ENCODE data around the gene CNIH3.

- RRBS, result no CpG with 5 or more reads among the region's 13 CpGs
Measured at GRCh38 chr1:223887777-223888684, 42.3 kb upstream of the TP53BP2 start.

DNA sequence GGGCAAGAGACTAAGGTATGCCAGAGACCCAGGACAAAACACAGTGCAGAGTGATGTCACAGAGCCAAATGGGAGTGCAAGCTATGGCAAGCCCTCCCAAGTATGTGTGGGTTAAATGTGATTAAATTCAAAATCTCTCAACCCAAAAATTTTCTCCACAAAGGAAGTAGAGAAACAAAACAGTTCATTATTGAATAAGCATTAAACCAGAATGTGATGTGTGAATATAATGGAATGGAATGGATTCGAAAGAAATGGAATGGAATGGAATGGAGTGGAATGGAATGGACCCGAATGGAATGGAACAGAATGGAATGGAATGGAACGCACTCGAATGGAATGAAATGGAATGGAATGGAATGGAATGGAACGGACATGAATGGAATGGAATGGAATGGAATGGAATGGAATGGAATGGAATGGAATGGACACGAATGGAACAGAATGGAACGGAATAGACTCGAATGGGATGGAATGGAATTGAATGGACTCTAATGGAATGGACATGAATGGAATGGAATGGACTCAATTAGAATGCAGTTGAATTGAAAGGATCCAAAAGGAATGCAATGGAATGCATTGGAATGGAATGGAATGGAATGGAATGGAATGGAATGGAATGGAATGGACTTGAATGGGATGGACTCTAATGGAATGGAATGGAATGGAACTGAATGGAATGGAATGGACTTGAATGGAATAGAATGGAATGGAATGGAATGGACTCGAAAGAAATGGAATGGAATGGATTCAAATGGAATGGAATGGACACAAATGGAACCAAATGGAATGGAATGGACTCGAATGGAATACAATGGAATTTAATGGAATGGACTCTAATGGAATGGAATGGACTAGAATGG is 102.2 kb upstream of the FBXO28 start:
- RRBS, result no CpG with 5 or more reads among the region's 10 CpGs

DNA sequence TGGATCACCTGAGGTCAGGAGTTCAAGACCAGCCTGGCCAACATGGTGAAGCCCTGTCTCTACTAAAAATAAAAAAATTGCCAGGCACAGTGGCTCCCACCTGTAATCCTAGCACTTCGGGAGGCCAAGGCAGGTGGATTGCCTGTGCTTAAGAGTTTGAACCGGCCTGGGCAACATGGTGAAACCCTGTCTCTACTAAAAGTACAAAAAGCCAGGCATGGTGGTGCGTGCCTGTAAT is 28.6 kb downstream of the FBXO28 start:
- RRBS, result no CpG with 5 or more reads among the region's 3 CpGs

DNA sequence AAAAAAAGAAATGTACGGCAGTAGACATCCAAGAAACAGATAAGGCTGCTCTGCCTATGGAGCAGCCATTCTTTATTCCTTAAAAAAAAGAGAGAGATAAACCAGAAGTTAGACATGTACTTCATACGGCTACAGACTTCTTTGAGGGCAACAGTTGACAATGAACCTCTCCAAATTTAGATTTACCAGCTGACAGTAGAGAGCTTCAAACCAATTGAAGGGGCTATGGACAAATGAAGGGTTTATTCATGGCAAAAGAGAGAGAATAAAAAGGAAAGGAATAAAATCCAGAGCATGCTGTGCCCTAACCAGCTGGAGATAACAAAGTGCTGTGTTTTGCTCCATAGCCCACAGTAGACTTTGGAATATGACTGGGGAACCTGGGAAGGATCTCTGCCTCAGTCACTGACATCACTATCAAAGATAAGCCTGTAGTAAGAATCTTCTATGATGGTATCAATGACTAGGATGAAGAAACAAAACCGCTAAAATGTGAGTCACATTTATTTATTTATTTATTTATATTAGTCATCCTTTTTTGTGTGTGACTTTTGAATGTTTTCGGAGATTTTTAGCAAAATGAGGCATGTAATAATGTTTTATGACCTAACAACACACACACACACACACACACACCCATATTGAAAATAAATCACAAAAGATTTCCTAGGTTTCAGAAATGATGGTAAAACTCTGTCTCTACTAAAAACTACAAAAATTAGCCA is 56.4 kb downstream of the NVL start:
- RRBS, result no CpG with 5 or more reads among the region's 4 CpGs

DNA sequence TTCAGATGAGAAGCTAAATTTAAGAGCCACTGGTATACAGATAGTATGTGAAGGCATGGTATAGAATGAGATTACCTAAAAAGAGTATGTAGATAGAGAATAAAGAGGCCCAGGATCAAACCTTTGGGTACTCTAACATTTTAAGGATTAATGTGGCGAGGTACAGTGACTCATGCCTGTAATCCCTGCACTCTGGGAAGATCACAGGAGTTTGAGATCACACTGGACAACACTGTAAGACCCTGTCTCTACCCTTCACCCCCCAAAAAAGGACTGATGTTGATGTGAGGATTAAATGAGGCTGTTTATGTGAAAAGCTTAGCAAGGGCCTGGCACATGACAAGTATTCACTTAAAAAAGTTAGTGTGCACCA is 10.8 kb downstream of the WDR26 start:
- RRBS, result no CpG with 5 or more reads among the region's 1 CpG

GRCh38 chr1:224438891-224439628 is 4.5 kb upstream of the WDR26 start:
- RRBS, result no CpG with 5 or more reads among the region's 9 CpGs

- RRBS, result 3% methylated on average over 39 of the region's 122 CpGs
Measured at GRCh38 chr1:224615682-224617032, at the start of gene CNIH3. TSS of gene CNIH3 (plus strand) at chr1:224616317.

DNA sequence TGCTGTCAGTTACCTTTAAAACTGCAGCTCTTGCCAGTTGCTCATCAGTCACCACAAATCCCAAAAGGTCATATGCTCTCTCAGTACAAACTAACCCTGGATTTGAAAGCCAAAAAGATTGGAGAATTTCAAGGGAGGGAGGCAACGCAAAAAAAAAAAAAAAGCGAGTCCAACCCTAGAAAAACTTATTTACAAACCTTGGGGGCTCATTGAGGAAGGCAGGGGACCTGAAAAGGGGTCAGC is 47.1 kb upstream of the DNAH14 start:
- RRBS, result no CpG with 5 or more reads among the region's 2 CpGs

- RRBS, result no CpG with 5 or more reads among the region's 18 CpGs
Measured at GRCh38 chr1:225449113-225449819, 21.4 kb upstream of the LBR start.

GRCh38 chr1:225466946-225468156 is 39.5 kb upstream of the LBR start:
- RRBS, result 100% methylated on average over 3 of the region's 32 CpGs

- RRBS, result no CpG with 5 or more reads among the region's 18 CpGs
Measured at GRCh38 chr1:225484009-225484508, 56.2 kb upstream of the LBR start.

GRCh38 chr1:225511705-225512308 is 84.0 kb upstream of the LBR start:
- RRBS, result no CpG with 5 or more reads among the region's 3 CpGs

- RRBS, result no CpG with 5 or more reads among the region's 6 CpGs
Measured at GRCh38 chr1:225547654-225548427, 105.1 kb downstream of the ENAH start.

DNA sequence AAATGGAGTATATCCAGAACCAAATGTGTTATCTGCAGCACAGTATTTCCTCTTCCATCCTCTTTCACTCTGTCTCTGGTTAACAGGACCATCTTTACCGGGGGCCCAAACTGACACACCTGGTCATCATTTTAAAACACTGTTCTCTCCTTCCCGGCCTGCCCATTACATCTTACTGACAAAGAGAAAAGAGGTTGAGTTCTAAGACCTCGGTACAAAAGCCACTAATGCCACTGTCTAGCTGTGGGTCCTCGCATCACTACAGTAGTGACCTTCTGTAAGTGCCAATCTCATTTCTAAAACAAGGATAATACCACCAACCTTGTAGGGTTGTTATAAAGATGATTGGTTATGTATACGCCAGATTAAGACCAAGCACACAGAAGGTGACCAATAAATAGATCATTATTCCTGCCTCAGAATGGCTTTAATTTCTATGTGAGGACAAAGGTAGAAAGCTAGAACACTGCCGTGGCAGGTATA is 103.6 kb downstream of the ENAH start:
- RRBS, result no CpG with 5 or more reads among the region's 6 CpGs

DNA sequence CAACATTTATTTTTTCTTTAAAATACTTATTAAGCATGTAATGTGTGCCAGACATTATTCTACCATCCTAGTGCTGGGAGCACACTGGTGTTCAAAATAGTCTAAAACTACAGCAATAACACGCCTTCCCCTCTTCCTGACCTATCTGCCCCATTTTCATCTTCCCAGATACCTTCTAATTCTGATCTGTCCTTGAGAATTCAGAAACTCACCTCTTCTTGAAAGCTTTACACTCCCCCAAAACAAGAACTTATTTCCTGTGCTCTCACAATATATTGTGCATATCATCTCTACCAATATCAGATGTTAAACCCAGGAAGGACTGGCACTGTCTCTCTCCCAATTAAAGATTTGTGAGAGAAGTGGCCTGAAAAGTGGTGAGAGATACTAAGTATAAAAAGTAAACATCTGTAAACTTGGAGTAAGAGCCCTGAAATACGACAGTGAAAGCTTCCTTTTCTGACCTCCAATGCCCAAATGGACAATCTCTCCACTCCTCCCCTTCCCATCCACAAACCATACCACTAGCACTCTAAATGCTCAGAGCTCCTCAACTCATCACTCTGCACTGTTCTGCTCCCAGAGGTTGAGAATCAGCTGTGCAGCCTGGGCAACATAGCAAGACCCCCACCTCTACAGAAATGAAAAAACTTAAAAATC is 77.3 kb downstream of the ENAH start:
- RRBS, result no CpG with 5 or more reads among the region's 2 CpGs

- RRBS, result 4% methylated on average over 20 of the region's 55 CpGs
Measured at GRCh38 chr1:225653561-225654139, 727 bp upstream of the ENAH start.

DNA sequence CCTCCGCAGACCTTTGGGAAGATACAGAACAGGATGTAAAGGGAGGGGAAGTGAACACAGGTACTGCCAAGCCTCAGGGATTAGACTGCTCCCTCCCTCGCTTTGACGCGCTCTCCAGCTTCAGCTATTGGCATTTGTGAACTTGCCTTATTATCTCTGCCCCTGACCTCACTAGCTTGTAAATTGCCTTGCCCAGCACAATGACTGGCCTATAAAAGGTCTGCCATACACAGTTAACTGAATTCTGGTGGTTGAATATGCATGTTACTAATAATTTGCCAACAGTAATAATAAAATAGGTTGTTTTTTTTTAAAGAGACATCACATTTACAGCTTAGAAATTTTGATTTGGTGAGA is 4.7 kb upstream of the SRP9 start:
- RRBS, result no CpG with 5 or more reads among the region's 4 CpGs

DNA sequence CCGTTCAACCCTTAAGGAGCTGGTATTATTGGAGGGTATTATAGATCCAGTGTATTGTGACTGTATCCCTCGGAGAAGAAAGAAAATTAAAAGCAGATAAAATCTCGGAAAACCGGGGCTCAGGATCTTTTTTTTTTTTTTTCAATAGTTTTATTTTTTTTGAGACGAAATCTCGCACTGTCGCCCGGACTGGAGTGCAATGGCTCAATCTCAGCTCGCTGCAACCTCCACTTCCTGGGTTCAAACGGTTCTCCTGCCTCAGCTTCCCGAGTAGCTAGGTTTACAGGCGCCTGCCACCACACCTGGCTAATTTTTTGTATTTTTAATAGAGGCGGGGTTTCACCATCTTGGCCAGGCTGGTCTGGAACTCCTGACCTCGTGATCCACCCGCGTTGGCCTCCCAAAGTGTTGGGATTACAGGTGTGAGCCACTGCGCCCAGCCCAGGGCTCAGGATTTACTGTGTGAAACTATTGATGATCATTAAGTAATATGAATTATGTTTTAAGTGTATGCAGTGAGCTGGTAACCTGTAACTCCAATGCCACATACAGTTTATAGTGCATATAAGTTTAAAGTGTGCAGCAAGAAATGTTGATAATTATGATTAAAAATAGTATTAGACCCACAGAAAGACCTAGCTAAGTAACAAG is 1.5 kb downstream of the SRP9 start:
- RRBS, result no CpG with 5 or more reads among the region's 17 CpGs

DNA sequence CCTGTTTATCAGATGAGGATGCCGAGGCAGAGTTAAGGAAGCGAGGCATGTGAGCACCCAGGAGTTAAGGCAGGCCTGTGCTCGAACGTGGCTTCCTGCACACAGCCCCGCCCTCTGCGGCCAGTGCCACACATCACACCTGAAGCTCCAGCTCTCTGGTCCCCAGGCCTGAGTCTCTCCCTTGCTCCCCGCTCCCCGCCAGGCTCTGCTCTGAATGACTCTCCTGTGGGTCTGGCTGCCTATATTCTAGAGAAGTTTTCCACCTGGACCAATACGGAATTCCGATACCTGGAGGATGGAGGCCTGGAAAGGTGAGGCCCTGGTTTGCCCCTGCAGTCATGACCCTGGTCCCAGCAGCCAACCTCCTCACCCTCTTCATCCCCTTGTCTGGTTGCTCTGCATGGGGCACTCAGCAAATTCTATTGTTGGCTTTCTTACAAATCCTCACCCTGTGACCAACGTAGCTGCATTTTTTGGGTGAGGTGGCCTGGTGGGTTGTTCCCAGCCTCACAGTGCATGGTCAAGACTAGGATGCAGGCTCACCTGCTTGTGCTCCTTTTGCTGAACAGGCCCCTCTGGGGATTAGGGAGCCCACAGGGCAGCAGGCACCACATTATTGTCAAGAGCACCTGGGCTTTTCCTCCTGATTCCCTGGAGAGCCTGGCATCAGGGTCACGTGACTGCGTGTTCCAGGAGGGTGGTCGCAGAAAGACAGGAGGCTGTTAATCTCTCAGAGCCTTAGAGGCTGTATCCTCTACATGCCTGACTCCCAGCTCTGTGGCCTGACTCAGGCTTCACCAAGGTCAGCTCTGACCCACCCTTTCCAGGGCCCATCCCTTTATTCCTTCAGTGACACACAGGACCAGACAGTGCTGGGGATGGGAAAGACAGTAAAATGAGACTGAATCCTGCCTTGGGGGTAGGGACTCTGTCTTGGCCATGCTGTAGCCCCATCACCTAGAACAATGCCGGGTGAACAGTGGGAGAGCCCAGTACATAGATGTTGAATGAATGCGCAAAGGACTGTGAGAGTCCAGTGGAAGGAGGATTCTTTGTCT is 32.6 kb downstream of the EPHX1 start:
- RRBS, result no CpG with 5 or more reads among the region's 16 CpGs

- RRBS, result 91% methylated on average over 6 of the region's 56 CpGs
Measured at GRCh38 chr1:225939470-225940031, 1.5 kb downstream of the LEFTY2 start.

Data from UCH-1 (cell line).